Type B pancreatic cell (in vitro differentiated cells): ENCODE measurements around a stretch of chr10.

DNA sequence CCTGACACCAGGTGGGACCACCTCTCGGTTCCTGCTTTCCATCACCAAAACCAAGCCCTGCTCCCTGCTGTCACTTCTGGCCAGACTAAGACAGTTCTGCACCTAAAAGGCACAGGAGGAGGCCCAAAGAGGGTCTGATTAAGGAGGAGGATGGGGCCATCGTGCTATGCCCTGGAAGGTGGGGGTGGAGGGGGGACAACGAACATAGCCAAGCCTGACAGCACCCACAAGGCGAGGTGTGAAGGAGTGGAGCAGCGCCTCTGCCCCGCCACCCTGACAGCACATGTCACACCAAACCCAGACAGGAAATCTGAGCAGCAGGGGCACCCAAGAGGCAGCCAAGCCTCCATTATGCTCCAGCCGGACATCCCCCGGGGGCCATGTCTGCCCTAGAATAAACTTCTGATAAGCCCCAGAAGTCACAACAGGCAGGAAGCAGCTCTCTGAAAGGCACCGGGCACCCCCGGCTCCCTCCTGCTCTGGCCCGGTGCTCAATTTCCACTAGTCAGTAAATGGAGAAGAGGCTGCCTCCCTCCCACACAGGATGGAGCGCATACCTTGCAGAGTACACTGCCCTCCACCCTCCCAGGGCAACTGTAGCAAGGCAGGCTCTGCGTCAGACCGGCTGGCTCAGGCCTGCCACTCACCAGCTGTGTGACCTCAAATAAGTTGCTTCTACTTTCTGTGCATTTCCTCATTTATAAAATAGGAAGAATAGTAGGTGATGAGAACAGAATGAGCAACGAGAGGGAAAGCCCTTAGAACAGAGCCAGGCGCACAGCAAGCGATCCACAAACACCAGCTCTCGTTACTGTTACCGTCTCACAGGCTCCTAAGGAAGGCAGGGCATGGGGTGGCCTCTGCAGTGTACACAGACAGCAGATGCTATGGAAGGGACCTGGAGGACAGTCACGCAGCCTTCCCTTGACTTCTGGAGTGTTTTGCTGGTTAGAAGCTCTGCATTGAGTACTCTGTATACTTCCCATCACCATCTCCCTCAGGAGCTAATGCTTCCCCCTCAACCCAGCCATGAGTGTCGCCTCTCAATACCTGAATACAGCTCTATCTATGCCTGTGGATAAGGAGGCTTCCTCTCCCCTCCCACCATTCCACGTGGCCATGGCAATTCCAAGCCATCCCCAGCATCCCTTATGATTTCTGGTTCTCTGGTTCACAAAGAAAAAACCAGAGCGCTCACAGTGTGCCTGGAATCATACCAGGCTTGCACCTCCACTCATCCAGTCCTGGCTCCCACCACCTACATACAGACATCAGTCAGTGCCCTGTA is 48.5 kb downstream of the DLG5 start:
- PRO-cap = no peak

DNA sequence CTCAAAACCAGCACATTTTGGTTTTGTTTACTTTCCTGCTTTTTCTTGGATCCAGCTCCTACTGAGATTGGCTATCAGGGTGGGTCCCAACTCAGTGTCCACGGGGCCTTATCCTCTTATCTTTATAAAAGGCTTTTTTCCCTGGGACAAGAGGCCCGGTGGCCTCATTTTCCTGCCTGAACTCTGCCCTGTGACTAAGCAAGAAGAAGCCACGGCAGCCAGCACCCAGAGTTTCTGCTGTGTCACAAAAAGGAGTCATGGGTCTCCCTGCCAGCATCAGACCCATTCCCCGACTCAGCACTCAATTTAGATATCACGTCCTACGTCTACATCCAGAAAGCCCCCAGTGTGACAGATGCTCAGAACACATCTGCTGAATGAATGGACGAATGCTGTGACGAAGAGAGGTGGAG is 16.8 kb downstream of the DLG5 start:
- PRO-cap = no peak

DNA sequence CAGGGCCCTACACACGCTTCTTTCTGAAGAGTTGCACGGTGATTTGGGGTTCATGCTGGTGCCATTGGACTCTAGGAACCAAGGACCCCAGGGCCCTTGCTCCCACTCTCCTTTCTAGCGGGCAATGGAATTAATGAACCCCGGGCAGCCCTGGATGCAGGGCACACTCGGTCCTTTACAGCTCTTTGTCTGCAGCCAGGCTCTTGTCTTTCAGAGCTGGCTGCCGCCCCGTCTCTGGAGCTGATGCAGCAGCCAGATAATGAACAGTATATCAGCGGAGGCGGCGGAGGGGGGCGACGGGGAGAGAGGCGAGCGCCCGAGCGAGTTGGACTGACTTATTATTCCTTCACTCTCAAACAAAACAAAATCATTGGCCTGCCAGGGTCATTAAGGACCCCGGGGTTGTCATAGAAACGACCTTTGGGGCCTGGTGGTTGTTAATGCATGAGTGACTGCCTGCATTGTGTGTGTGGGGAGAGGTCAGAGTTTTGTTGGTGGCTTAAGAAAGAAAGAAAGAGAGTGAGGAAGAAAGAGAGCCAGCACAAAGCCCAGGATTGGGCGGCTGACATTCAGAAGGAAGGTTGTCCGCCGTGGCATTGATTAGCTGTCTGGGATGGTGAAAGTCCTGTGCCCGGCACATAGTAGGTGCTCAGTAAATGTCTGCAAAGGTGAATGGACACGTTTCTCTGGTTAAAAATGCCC is 411.9 kb upstream of the ZMIZ1 start:
- PRO-cap = no peak

DNA sequence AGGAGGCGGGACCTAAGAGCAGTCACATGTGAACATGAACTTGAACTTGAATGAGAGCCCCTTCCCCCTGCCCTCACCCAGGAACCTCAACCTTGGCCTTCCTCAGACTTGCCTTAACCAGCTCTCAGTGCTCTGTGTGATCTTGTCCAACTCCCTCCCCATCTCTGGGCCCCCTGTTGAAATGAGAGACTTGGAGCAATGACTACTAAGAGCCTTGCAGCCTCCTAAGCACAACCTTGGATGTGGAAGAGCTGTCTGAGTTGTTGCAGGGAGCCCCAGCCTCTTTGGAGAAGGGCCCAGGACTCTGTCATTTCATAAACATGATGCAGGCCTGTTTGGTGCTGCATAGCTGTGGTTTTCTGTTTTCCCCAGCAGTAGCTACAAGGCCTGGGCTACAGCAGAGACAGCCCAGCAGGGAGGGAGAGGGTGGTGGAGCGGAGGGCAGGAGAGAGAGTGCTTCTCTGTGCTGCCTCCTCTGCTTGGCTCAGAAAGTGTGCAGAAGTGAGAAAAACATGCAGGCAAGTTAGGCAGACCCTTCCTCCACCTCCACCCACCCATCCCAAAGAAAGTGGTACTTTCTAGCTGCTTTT is 123.9 kb upstream of the ZMIZ1 start:
- PRO-cap = no peak

GRCh38 chr10:78974399-78975187 is 94.2 kb upstream of the ZMIZ1 start:
- PRO-cap = unidirectional peak, minus-strand start at chr10:78974888

- PRO-cap = no peak
Measured at GRCh38 chr10:79059101-79059736, 9.5 kb upstream of the ZMIZ1 start.

GRCh38 chr10:79071879-79072513 is 3.2 kb downstream of the ZMIZ1 start:
- PRO-cap = no peak

GRCh38 chr10:79084882-79085713 is 16.3 kb downstream of the ZMIZ1 start:
- PRO-cap = no peak

DNA sequence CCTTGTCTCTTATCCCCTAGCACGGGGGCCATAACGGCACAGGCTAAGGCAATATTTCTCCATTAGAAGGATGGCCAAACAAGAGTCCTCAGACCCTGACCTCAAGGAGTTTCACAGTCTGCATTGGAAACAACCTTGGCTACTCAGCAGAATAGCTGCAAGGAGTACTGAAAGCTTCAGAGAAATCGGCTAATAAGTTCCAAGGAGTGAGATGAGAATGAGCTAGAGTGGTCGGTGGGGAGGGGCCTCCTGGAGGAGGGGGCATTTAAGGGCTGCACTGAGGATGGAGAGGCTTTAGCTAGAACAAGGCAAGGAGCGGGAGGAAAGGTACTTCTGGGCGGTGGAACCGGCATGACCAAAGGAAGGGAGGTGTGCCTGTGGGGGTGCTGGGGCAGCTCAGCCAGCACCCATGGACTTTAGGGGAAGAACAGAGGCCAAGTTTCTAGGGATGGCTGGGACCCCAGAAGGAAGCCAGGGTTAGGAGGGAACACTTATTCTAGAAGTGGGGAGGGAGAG is 22.6 kb downstream of the ZMIZ1 start:
- PRO-cap = no peak

DNA sequence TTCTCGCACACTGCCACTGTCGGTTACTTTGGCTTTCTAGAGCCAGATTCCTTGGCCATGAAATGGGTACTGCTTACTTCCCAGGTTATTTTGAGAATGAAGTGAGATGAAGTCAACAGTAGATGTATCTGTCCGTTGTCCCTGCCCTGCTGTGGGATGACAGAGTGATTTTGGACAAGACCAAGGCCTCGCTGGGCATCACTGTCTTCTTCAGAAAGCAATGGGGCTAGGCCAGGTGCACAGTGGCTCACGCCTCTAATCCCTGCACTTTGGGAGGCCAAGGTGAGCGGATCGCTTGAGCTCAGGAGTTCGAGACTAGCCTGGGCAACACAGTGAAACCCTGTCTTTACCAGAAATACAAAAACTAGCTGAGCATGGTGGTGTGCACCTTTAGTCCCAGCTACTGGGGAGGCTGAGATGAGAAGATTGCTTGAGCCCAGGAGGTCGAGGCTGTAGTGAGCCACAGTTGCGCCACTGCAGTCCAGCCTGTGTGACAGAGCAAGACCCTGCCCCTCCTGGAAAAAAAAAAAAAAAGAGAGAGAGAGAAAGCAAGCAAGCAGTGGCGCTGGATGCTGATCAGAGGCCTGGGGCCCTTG is 25.8 kb downstream of the ZMIZ1 start:
- PRO-cap = no peak

- PRO-cap = no peak
Measured at GRCh38 chr10:79116750-79117346, 48.1 kb downstream of the ZMIZ1 start.

GRCh38 chr10:79236752-79237341 is 110.4 kb upstream of the PPIF start:
- PRO-cap = no peak

DNA sequence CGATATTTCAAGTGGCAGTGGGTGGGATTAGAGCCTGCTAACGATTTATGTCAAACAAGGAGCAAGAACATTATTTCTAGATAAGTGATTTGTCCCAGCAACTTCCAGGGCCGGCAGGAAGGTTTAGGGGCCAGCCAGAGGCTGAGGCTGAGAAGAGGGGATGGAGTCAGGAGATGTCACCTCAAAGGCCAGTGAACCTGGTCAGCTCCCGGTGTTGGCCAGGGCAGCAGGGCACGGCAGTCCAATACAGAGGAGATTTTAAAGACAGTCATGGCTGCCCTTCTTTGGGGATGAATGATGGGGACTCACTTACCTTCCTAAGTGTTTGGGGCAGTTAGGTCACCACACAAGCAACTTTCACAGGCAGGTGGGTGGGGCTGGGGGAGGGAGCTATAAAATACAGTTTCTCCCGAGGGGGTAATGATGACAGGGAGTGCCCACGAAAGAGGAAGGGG is 105.6 kb upstream of the PPIF start:
- PRO-cap = no peak

- PRO-cap = no peak
Measured at GRCh38 chr10:79247606-79248443, 99.4 kb upstream of the PPIF start.

DNA sequence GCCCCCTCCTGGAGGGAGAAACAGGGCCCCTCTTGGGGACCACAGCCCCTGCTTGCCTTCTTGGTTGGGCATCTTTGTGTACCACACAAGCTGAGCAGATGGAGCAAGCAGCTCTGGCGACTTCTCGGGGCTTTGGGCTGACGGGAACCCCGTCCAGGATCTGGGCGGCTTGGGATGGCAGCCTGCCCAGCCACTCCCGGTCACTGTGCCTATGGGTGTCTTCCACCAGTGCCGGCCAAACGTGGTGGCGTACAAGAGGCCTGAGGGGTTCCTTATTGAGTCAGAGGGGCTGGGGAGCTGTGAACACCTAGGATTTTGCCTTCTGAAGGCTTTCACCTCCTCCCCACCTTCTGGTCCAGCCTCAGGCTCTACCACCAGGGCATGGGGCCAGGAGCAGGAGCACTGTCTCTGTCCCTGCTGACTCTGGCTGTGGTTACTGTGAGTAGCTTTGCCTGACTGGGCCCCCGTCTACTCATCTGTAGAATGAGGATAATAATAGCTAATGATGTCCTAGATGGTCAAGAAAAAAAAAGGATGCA is 71.8 kb upstream of the PPIF start:
- PRO-cap = no peak

- PRO-cap = no peak
Measured at GRCh38 chr10:79311415-79312018, 35.8 kb upstream of the PPIF start.

DNA sequence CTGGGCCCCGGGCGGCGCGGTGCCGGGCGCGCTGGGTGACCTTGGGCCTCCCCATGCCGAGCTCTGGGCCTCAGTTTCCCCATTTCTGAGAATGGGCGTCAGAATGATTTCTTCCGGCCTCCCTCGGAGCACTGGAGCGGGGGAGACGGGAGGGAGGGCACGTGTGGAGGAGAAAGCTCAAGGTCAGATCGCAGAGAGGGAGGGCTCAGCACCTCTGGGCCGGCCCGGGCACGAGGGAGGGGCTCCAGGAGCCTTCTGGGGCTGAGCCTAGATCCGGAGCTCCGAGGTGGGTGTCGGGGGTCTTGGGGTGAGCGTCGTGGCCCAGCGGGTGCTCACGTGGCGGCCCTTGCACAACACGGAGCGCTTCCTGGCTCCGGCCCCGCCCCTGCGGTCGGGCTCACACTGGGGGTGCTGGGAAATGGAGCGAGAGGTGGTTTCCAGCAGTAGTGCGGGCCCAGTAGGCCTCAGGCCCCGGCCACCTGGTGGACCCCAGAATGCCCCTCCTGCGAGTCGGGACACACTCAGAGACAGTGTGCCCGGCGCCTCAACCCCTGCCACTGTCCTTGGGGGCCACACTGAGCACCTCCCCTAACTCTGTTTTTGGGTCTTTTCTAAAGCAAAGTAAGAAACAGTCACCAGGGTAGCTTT is 653 bp downstream of the PPIF start:
- PRO-cap = no peak

- PRO-cap = no peak
Measured at GRCh38 chr10:79384228-79385113, 37.2 kb downstream of the PPIF start.

- PRO-cap = no peak
Measured at GRCh38 chr10:79385562-79386535, 38.6 kb downstream of the PPIF start.

DNA sequence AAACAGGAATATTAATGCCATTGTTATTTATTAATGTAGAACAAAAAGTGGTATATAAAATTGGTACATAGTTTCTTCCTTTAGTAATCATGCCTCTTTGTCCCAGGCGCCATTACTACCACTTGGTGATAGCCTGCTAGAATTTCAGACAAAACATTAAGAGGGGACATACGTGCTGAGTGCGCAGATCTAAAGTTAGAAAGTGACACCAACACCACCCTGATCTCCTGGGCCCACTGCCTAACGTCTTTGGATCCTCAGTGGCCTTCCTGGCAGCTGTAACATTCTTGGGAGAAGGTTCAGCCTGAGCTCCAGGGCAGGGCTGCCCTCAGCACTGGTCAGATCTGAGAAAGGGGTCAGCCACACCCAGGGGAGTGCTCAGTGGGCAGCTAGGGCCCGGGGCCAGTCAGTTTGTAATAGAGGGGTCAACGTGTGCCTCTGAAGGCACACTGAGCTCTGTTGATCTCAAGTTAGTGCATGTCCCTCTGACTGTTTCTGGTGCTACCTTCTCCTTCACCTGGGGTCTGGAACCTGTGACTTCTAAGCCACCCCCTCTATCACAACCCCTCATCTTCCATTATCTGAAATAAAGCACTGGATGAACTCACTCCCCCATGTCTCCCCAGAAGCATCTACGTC is 48.3 kb downstream of the ZCCHC24 start:
- PRO-cap = no peak